Stomach (tissue), 7 donors: ENCODE results near the gene PYGO1.

GRCh38 chr15:55282093-55283265, 7.1 kb downstream of the RAB27A start:
- PRO-cap, result no peak
- RAMPAGE, long total RNA, 5 experiments, result start-site peak on the minus strand in 2 of 5 experiments, at chr15:55282848-55282956 at its widest, 6 reads per replicate
- RRBS, result no CpG with 5 or more reads among the region's 11 CpGs

GRCh38 chr15:55290067-55291051, 746 bp upstream of the RAB27A start:
- PRO-cap, result bidirectional peak, plus-strand start at chr15:55290203, minus-strand start at chr15:55290262
- RAMPAGE, long total RNA, 5 experiments, result no peak in any of the 5 experiments
- RRBS, result 2% methylated on average over 30 of the region's 52 CpGs

DNA sequence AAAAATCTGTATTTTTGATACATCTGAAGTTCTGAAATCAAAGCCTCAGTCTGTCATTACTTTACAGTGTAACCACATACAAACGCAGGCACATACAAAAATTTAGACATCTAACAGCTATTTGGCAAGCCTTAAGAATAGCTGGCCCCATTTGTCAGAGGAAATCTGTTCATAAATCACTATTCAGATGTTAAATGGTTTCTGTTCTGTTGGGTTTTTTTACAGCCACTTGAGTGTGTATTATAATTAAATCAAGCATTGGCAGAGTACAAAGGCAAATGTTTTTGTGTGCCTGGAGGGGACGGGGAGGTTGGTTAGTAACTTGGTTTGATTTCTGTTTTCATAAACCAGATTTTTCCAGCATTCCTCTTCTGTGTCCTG, 24.1 kb downstream of the PIGB start:
- PRO-cap, result unidirectional peak, plus-strand start at position 287 of the sequence
- RAMPAGE, long total RNA, 5 experiments, result no peak in any of the 5 experiments
- RRBS, result no CpG with 5 or more reads among the region's 2 CpGs

DNA sequence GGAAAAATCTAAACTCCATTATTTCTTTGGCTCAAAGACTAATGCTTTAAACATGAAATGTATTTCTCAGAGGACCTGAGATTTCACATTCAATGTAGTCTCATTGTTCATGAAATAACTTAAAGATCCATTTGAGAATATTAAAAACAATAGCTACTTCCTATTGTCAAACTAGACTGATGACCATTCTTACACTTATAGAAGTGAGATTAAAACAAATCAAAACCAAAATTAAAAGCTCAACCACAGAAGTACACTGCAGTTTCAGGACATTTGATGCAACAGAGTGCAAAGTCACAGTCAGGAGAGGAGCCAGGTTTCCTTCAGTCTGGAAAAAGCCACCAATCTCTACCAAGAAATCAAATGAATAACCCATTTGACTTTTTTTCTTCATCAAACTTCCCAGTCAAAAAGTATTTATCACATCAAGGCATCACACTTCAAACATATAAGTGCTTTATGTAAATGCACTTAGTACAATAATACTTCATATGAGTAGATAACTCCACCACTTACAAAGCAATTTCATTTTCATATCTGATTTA, 5.4 kb downstream of the CCPG1 start:
- PRO-cap, result no peak
- RAMPAGE, long total RNA, 5 experiments, result no peak in any of the 5 experiments

- PRO-cap, result bidirectional peak, plus-strand start at chr15:55588596, minus-strand start at chr15:55588454
- RAMPAGE, long total RNA, 5 experiments, result no peak in any of the 5 experiments
- RRBS, result 3% methylated on average over 32 of the region's 99 CpGs
Observed at GRCh38 chr15:55588052-55588705, at the start of gene PYGO1. Gene PYGO1 (minus strand): TSS chr15:55588345.

GRCh38 chr15:55627610-55628101, 39.5 kb upstream of the PYGO1 start:
- PRO-cap, result no peak
- RAMPAGE, long total RNA, 5 experiments, result no peak in any of the 5 experiments
- RRBS, result no CpG with 5 or more reads among the region's 8 CpGs

DNA sequence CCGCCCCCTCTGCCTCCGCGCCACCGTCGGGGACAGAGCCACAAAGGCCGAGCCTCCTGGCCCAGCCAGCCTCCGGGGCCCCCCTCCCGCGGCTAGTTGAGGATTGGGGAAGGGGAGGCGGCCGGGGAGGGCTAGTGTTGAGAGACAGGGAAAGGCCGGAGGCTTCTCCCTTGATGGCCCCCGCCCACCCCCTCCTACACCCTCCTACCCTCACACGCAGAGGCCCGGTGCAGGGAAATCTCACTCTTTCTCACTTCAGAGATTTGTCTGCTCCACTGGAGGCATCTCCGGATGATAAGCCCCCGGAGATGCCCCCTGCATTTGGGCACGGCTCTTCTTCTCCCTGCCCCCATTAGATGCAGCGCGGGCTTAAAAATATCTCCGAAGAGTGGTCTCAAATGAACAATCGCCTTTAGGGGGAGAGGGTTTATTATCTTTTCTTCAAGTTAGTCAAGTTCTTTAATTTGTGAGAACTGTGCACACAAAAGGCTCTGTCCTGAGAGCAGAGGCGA, 495 bp upstream of the PRTG start:
- PRO-cap, result no peak
- RAMPAGE, long total RNA, 5 experiments, result no peak in any of the 5 experiments
- RRBS, result 4% methylated on average over 14 of the region's 23 CpGs

- PRO-cap, result no peak
- RAMPAGE, long total RNA, 5 experiments, result no peak in any of the 5 experiments
- RRBS, result no CpG with 5 or more reads among the region's 16 CpGs
Observed at GRCh38 chr15:56245812-56246597, 2.3 kb upstream of the RFX7 start.

GRCh38 chr15:56885856-56886232, 32.6 kb upstream of the TCF12 start:
- PRO-cap, result no peak
- RAMPAGE, long total RNA, 5 experiments, result no peak in any of the 5 experiments
- RRBS, result no CpG with 5 or more reads among the region's 6 CpGs

DNA sequence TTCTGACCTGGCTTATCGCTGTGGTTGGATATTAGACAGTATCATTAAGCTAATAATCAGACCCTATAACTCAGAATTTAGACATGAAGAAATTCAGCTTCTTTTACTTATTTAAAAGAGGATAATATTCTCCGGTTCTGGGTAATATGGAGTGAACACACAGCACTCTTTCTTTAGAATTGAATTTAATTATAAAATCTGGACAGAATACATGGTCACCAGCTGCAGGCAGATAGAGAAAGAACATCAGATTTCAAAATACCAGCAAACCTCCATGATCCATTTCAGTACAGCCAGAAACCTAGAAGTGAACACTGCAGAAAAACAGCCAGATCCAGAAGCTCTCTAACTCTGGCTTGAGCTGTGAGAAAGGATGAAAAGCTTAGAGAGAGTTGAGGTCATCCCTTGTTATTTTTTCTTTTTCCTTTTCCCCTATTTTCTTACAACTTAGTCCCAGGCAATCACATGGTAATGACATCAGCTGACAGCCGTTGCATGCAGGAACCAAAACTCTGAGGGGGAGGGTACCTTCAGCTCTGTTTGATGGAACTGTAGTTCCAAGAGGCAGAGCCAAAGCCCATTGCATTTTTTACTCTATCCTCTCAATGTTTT, 113.1 kb downstream of the TCF12 start:
- PRO-cap, result no peak
- RAMPAGE, long total RNA, 5 experiments, result no peak in any of the 5 experiments
- RRBS, result no CpG with 5 or more reads among the region's 3 CpGs

GRCh38 chr15:57451912-57452538, 75.7 kb downstream of the CGNL1 start:
- PRO-cap, result no peak
- RAMPAGE, long total RNA, 5 experiments, result start-site peak on the plus strand in 3 of 5 experiments, at chr15:57452144-57452284 at its widest, 65 to 197 reads per replicate
- RRBS, result no CpG with 5 or more reads among the region's 7 CpGs

DNA sequence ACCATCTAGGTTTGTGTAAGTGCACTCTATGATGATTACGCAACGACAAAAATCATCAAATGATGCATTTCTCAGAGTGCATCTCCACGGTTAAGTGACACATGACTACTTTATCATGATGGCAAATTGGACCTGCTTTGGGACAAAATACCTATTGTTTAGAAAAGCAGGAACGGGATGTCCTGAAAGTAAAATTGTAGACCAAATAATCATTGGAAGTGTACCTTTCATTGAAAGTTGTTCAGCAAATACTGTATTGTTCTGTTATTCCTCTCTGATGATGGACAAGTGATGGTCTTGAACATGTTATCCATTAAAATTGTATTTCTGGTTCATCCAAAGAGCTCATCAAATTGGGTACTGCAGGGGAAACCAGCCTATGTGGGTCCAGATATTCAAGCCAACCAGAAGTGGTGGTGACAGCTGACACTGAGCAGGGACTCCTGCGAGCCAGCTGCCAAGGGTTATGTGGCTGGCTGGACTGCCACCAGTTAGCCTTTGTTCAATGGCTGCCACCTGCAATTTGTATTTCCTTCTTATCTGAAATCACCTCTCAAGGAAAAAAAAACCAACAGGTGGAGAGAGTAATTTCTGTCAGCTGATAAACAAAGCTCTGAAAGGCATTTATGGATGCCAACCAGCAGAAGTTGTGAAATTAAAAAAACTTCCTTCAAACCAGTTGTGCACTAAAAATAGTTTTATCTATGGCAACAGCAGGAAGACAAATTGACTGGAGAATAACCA, 3.1 kb downstream of the MYZAP start:
- PRO-cap, result unidirectional peak, minus-strand start at position 500 of the sequence
- RAMPAGE, long total RNA, 5 experiments, result no peak in any of the 5 experiments
- RRBS, result no CpG with 5 or more reads among the region's 5 CpGs

DNA sequence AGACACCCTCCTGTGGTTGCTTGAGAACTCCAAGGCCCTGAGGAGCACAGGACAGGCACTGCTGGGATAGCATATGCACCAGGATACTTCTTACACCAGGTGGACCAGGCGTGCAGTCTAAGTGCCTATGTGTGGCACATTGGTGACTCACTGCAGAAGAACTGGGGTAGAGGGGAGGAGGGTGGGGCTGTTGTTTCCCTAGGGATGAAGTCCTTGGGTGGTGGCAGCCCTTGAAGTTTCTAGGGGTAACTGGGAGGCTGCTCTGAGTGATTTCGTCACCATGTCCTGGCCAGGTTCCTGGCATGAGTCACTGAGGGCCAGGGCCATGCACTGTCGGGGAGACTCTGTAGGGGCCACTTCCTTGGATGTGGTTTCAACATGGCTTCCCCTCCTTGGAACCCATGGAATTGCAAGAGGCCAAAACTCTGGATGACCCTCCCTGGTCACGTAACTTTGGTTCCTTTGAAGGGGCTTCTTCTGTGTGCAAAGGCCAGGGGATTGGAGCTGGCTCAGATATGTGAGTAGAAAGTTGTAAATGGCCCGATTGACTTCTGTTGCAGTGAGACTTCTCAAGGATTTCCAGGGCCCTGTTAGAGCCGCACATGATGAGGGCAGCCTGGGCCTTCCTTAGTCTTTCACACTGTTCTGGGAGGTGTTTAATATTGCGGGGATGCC, 16.0 kb downstream of the MYZAP start:
- PRO-cap, result no peak
- RAMPAGE, long total RNA, 5 experiments, result start-site peak on the plus strand in 1 of 5 experiments, centred at position 491 of the sequence, 6 reads per replicate
- RRBS, result no CpG with 5 or more reads among the region's 7 CpGs

DNA sequence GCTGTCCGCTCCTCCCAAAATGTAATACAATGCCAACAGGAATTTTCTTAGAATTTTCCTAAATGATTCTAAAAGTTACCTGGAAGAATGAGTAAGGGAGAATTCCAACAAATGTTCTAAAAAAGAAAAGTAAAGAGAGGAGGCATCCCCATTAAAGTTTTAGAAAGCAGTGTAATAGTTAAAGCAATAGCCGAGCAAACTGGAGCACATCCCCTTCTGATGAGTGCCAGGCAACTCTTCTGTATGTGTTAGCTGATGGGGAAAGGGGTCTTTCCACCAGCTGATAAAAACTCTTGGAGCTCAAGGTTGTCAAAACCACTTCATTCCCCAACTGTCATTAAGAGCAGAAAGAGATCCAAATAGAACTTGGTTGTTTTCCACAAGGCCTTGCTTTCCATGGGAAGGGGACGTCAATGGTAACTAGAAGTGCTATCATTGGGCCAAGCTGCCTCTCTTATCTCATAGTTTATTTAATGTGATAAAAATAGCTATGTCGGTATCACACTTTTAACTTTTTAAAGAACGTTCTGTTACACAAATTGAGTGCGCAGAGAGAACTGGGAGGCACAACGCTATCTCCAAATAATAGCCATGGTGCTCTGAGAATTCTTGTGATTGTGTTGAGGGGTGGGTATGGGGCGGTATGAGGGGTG, 116.9 kb downstream of the POLR2M start:
- PRO-cap, result no peak
- RAMPAGE, long total RNA, 5 experiments, result no peak in any of the 5 experiments
- RRBS, result no CpG with 5 or more reads among the region's 8 CpGs

DNA sequence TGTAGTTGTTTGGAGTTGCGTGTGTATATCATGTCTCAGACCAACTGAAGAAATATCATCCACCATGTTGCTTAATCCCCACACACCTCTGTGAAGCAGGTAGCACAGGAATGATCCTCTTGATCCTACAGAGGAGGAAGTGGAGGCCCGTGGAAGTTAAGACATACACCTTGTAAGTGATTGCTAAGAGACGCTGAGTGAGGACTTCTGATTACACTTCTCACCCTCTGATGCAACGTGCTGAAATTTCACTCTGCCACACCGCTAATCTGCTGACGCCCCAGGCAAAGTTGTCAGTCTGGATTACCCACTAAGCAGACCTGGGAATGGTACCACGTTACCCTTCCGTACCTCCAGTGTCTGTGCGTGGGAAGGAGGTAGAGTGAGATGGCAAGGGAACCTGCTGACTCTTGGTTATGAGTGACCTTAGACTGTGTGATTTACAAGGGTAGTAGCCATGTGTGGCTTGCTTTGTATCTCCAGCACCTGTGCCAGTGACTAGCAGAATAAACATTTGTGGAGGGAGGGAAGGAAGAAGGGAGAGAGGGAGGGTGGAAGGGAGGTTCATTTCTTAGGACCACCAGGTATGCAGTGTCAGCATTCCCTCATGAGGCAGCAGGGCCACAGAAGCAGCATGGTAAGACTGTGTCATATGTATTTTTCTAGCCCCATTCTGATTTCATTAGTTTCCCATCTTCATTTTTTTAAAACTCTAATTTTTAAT, 115.1 kb downstream of the ALDH1A2 start:
- PRO-cap, result no peak
- RAMPAGE, long total RNA, 5 experiments, result no peak in any of the 5 experiments
- RRBS, result no CpG with 5 or more reads among the region's 9 CpGs

GRCh38 chr15:58055738-58056187, 9.7 kb downstream of the ALDH1A2 start:
- PRO-cap, result no peak
- RAMPAGE, long total RNA, 5 experiments, result no peak in any of the 5 experiments
- RRBS, result no CpG with 5 or more reads among the region's 4 CpGs

DNA sequence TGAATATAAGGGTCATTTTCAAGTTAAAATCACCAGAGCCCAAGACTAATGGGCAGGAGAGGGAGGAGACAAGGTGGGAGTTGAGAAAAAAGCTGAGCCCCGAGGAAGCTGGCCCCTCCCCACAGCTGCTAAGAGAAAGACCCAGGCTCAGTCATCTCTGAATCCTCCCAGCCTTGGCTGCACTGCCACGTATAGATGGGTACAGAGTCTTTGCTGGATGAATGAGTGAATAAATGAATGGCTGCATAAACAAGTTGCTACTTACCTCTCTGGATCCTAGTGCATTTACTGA, 100.9 kb upstream of the LIPC start:
- PRO-cap, result no peak
- RAMPAGE, long total RNA, 5 experiments, result no peak in any of the 5 experiments
- RRBS, result no CpG with 5 or more reads among the region's 2 CpGs

DNA sequence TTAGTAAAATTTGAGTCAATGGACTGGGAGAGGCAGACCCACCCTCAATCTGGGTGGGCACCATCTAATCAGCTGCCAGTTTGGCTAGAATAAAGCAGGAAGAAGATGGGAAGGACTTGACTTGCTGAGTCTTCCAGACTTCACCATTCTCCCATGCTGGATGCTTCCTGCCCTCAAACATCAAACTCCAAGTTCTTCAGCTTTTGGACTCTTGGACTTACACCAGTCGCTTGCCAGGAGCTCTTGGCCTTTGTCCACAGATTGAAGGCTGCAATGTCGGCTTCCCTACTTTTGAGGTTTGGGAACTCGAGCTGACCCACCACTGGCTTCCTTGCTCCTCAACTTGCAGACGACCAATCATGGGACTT, 8.6 kb upstream of the LIPC start:
- PRO-cap, result no peak
- RAMPAGE, long total RNA, 5 experiments, result no peak in any of the 5 experiments
- RRBS, result no CpG with 5 or more reads among the region's 4 CpGs

DNA sequence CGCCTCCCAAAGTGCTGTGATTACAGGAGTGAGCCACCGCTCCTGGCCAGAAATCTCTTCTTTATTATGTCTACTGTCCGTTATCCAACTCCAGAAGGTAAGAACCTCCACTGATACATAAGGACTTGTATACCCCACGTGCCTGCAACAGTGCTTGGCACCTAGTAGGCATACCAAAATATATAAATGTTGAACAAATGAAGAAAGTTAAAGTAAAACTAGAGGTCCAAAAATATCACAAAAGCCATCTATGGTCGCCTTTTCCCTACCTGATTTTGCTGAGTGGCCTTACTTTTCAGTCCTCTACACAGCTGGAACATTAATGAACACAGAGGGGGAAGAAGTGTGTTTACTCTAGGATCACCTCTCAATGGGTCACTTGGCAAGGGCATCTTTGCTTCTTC, 734 bp upstream of the LIPC start:
- PRO-cap, result no peak
- RAMPAGE, long total RNA, 5 experiments, result no peak in any of the 5 experiments
- RRBS, result no CpG with 5 or more reads among the region's 5 CpGs

DNA sequence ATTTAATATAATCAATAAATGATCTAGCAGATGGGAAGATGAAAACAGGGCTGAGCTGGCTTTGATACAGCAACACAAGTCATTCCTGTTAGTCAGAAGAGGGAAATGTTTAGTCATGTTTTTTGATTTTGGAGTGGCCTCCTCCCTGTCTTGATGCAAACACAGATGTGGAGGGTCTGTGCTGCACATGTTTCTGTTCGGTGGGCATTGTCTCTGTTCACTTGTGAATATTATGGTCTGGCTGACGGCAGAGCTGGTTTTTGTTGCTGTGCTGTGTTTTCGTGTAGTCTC, 9.9 kb downstream of the LIPC start:
- PRO-cap, result unidirectional peak, plus-strand start at position 158 of the sequence
- RAMPAGE, long total RNA, 5 experiments, result no peak in any of the 5 experiments
- RRBS, result no CpG with 5 or more reads among the region's 3 CpGs